Renal cortical epithelial cell (primary cell): ENCODE measurements around a stretch of chr16.

DNA sequence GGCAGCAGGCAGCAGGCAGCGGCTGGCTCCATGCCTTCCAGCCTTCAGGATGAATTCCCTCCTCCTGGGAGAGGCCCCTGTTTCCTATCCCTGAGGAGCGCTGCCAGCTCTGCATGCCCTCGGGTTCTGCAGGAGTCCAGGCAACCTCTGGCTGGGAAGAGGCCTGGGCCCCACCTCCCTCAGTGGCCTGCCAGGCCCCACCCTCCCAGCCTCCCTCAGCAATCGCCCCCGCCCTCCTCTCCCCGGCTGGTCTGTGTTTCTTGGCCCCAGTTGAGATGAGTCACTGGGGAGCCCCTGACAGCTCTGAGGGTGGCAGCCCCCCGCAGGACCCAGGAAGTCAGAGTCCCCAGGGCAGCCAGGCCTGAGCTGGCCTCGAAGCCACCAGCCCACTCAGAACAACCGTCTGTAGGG, 39.4 kb upstream of the CIBAR2 start:
- RRBS = no CpG with 5 or more reads among the region's 9 CpGs

DNA sequence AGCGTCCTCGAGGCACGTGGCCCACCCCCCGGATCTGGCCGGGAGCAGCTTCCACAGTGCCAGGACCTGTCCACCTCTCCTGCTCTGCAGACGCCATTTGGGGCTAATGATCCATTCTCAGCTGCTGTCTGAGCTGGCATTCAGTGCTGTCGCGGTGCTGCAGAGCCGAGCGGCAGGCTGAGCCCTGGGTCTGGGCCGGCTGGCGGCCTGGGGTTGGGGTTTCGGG, 197.2 kb upstream of the CIBAR2 start:
- RRBS = 45% methylated on average over 4 of the region's 13 CpGs

DNA sequence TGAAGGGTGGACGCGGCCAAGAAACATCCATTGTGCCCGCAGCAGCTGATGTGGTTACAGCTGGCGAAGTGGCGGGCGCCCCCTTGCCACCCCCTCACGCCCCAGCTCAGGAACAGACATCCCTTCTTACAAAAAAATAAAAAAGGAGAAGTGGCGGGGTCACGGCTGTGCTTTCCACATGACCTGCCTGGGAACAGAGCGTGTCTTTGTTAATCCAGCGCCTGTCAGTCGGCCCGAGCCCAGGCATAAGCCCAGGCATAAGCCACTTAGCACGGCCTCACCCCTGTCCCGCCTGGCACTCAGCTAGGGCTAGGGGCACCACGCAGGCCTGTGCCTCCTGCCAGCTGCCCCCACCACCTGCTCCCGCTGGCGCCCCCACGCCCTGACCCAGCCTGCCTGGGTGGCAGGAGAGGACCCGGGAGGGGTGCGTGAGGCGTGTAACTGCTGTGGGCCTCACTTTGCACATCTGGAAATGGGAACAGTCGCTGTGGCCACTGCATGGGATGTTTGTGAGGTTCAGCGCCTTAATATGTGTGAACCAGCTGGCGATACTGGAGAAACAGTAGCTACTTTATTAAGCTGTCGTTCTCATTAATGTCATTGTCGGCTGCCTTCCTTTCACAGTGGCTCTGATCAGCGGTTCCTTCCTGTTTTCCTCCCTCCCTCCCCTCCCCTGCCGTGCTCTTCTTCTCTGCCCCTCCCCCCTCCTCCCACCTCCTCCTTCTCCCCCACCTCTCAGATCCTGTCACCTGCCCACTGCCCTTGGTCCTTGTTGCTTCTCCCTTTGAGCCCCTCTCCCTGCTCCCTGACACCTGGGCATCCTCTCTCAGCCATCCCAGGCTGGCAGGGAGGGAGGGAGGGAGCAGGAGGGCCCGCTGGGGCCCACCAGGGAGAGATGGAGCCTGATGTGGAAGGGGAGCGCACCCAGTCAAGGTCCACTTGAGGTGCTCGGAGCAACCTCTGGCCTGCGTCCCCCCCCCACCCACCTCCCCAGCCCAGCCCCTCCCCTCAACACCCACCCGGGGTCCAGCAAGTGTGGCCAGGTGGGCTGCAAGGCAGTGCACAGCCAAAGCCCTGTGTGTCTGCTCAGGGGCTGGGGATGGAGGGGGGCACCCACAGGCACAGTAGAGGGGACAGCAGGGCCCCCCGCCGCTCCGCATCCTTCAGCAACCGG, 197.9 kb upstream of the CIBAR2 start:
- RRBS = no CpG with 5 or more reads among the region's 38 CpGs

- RRBS = no CpG with 5 or more reads among the region's 11 CpGs
Measured at GRCh38 chr16:85322899-85323247, 210.6 kb upstream of the CIBAR2 start.

GRCh38 chr16:85330610-85331169, 218.4 kb upstream of the CIBAR2 start:
- RRBS = 18% methylated on average over 1 of the region's 8 CpGs

- RRBS = no CpG with 5 or more reads among the region's 11 CpGs
Measured at GRCh38 chr16:85353763-85354301, 241.6 kb upstream of the CIBAR2 start.

DNA sequence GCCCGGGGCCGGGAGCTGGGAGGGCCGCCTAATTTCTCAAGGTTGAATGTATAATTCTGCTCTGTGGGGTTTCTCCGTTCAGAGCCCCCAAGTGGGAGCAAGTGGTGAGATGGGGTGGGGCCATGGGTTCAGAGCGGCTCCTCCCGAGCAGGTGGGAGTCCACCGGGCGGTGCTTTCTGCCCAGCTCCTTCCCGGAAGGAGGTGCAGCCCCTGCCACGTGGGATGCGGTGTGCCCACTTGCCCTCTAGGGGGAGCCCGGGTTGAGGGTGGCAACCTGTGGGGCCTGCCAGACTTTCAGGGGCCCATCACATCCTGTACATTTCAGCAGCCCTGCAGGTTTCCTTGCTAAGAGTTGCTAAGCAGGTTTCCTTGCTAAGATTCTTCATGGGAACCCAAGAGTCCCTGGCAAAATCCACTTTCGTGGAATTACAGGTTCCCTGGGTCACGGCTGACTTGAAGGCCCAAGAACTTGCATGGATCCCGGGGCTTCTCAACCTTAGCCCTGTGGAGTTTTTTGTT, 196.8 kb upstream of the GSE1 start:
- RRBS = 8% methylated on average over 4 of the region's 15 CpGs

GRCh38 chr16:85425153-85425649, 187.9 kb upstream of the GSE1 start:
- RRBS = no CpG with 5 or more reads among the region's 13 CpGs

DNA sequence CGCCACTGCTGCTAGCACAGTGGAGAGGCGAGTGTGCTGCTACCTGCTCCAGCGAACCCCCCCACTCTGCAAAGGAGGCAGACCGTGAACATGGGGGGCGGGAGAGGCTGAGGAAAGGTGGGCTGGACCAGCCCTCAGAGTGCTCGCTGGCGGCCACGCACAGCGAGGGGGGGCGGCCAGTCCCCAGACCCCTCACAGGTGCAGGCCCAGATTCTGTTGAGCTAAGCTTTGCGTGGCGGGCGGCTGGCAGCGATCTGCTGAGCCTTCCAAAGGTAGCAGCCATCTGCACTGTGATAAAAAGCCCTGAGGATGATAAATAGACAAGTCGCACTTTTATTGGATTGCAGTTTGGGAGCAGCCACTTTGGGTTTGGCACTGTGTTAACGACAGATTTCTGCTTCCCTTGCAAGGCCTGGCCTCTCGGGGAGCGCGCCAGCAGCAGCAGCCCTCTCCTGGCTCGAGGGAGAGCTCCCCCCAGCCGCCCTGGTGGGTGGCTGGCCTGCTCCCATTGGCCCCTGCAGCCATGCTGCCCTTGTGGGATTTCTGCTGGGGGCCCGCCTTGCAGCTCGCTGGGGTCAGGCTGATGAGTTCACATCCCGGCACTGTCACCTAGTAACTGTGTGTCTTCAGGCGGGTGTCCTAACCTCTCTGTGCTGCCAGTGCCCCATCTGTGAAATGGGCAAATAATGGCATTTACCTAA, 167.7 kb upstream of the GSE1 start:
- RRBS = no CpG with 5 or more reads among the region's 25 CpGs

DNA sequence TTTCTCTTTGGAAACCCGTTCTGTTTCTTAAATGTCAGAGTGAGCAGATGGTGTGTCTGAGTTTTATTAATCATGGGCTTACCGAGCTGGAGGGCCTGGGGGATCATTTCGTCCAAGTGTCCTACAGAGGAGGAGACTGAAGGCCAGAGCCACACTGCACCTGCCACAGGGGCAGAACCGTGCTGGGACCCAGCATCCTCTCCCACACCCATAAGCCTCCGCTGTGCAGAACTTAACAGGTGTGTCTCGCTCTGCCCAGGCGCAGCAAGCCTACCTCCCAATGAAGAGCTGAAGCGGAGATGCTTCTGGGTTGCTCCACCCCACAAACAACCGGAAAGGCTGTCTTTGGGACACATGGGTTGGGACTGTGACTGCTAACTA, 70.9 kb upstream of the GSE1 start:
- RRBS = no CpG with 5 or more reads among the region's 9 CpGs

DNA sequence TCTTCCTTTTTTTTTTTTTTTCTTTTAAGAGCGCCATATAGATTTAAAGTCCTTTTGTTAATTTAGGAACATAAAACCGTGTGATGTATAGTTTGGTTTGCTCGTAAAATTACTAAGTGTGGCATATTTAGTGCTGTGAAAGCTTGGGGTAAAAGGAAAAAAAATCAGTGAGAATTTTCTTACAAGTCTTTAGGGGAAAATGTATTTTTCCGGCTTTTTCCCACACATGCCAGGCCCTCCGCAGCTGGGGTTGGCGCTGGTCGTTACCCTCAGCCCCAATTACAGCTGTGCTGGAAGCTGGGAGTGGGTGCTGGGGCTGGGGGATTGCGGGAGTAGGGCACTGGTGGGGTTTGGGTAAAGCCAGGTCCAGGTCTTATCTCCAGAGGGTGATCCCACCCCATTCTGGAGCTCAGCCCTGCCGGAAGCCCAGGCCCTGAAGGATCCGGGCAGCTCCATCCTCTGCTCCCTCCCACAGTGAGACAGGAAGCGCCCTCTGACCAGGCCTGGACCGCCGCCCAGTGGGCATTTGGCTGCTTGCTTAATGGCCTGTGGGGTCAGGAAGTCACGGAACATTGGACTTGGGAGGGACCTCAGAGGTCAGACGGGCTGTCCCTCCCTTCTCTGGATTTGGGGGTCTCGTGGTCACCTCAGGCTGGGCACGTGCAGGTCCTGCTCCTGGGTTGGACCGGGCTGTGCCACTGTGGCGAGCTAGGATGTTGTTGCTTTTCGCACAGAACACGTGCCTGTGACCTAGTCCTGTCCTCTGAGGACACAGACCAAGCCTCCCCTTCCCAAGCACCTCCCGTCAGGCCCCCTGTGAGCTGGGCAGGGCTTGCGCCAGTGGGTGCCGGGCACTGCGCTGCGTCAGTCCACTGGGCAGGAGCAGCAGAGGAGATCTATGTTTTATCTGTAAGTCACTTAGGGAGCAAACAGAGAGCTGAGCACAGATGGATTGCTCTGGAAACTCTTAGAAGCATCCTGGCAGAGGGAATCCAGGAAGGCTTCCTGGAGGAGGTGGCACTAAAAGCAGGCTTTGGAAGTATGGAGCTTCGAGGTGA, 49.6 kb upstream of the GSE1 start:
- RRBS = no CpG with 5 or more reads among the region's 27 CpGs

- RRBS = no CpG with 5 or more reads among the region's 24 CpGs
Measured at GRCh38 chr16:85569384-85570324, 43.5 kb upstream of the GSE1 start.

- RRBS = no CpG with 5 or more reads among the region's 27 CpGs
Measured at GRCh38 chr16:85583155-85584201, 29.6 kb upstream of the GSE1 start.

DNA sequence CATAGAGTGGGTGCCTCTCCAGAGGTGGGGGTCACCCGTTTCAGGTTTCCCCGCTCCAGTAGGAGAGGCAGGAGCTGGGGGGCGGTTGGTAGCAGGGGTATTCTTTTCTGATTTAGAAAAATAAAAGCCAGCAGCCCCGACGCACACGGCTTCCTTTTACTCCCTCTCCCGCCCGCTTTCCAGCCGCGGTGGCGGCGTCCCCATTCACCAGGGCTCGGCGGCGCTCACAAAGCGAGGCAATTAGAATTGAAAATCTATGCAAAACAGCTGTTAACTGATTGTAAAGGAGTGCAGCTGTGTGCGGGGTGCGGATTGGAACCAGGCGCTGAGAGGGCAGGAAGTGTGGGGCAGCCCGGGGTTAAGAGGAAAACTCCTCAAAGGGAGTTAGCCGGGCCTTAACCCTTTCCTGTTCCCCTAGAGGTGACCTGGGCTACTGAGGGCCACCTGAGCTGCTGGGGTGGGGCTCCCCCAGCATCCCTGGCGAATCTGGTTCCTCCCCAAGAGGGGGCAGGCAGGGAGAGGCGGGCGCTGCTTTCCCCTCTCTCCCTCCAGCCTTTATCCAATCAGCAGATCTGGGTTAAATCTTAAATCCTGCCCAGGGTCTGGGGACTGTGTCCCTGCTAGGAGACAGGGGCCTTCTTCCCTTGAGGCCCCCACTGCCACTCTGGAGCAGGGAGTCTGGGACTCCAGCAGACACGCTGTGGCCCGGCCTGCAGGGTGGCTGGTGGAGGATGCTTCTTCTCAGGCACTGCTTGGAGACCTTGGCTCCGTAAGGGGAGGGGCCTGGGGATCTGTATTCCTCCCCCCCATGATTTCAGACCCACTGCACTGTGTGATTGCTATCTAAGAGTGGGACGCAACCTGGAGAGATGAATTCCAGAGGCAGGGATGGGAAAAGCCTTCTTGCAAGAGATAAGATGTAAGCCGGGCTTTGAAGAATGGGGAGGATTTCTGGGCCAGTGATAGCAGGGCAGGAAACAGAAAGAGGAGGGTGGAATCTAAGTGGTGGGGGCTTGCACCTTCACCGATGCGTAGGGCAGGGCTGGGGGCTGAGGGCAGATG, 5.6 kb upstream of the GSE1 start:
- RRBS = no CpG with 5 or more reads among the region's 31 CpGs

GRCh38 chr16:85636247-85636815, 23.2 kb downstream of the GSE1 start:
- RRBS = 73% methylated on average over 9 of the region's 27 CpGs

DNA sequence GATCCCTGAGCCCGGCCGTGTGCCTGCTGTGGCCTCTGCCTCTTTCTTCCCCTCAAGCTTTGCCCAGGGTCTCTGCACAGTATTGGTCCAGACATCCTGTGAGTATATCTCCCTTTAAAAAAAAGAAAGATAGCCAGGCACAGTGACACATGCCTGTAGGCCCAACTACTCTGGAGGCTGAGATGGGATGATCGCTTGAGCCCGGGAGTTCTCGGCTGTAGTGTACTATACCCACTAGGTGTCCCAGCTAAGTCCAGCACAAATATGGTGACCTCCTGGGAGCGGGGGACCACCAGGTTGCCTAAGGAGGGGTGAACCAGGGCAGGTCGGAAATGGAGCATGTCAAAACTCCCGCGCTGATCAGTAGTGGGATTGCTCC, 29.5 kb downstream of the GINS2 start:
- RRBS = no CpG with 5 or more reads among the region's 9 CpGs

DNA sequence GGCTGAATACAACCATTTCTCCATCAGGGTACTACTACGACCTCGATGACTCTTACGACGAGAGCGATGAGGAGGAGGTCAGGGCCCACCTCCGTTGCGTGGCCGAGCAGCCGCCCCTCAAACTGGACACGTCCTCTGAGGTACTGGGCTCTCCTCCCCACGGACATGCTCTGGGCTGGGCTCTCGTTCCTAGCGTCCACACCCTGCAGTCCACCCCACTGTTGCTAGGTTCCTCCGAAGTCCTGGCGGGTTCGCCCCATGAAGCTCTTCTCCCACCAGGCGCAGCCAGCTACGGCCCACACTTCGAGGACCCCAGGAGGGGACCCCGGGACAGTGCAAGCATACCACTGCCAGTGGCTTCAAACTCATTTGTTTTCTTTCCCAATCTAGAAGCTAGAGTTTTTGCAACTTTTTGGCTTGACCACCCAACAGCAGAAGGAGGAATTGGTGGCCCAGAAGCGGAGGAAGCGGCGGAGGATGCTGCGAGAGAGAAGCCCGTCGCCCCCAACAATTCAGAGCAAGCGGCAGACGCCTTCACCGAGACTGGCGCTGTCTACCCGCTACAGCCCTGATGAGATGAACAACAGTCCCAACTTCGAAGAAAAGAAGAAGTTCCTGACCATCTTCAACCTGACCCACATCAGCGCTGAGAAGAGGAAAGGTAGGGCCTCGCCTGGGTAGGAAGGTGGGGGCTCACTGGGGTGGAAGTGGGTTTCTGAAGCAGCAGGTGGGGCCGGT, 25.6 kb downstream of the GINS2 start:
- RRBS = 100% methylated on average over 1 of the region's 35 CpGs

GRCh38 chr16:85667738-85668469, 20.9 kb downstream of the GINS2 start:
- RRBS = no CpG with 5 or more reads among the region's 19 CpGs

GRCh38 chr16:85746394-85747392, 4.2 kb downstream of the C16orf74 start:
- RRBS = no CpG with 5 or more reads among the region's 14 CpGs

GRCh38 chr16:85838287-85838740, 38.8 kb downstream of the COX4I1 start:
- RRBS = no CpG with 5 or more reads among the region's 11 CpGs